AG08470 (cell line): ENCODE measurements around a stretch of chr15.

DNA sequence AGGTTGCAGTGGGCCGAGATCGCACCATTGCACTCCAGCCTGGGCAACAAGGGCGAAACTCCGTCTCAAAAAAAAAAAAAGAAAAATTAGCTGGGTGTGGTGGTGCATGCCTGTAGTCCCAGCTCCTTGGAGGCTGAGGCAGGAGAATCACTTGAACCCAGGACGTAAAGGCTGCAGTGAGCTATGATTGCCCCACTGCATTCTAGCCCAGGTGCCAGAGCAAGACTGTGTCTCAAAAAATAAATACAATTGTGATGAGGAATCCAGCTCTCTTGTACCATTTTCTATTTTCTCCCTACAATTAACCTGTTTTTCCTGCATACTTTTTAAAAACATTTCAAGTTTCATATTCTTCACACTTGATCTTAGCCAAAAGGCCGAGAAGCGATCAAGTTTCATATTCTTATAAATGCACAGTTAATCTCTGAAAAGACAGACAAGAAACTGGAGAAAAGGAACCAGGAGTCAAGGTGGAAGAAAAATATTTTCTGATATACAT lies 20.5 kb downstream of the SEC11A start:
- RRBS, result no CpG with 5 or more reads among the region's 7 CpGs

- RRBS, result no CpG with 5 or more reads among the region's 3 CpGs
Measured at GRCh38 chr15:84773605-84774155, 25.3 kb downstream of the ZNF592 start.

DNA sequence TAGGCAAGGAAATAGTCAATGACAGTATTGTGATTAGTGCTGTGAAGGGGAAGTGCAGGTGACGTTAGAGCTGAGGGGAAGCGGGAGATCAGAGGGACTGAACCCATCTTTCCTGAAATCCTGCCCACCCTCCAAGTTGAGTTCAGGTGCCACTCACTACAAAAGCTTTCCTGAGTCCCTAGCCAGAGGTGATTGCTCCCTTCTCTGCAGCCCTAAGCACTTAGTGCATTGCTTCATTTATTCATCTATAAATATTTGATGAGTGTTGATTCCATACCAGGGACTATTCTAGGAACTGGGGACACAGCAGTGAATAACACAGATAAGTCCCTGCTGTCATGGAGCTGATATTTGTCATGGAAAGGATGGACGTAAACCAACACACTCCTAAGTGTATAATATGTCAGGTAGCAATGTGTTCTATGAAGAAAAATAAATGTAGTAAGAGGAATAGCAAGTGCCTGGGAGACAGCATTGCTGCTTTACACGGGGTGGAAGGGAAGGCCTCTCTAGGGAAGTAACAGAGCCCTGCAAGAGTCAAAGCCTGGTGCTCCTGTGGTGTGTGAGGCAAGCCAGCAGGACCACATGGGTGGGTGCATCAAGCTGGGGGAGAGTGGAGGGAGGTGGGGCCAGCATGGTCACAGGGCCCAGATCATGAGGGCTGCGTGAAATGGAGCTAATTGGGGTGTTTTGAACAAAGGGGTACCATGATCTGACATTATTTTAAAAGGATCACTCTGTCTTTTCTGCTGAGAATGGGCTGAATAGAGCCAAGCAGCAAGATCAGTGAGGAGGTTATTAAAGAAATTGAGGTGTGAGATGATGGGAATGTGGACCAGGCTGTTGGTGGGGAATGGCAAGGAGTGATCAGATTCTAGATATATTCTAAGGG lies 18.7 kb downstream of the ALPK3 start:
- RRBS, result no CpG with 5 or more reads among the region's 5 CpGs

- RRBS, result no CpG with 5 or more reads among the region's 7 CpGs
Measured at GRCh38 chr15:85034121-85034510, 52.5 kb downstream of the PDE8A start.

GRCh38 chr15:85114277-85115144 lies 132.9 kb downstream of the PDE8A start:
- RRBS, result no CpG with 5 or more reads among the region's 6 CpGs

DNA sequence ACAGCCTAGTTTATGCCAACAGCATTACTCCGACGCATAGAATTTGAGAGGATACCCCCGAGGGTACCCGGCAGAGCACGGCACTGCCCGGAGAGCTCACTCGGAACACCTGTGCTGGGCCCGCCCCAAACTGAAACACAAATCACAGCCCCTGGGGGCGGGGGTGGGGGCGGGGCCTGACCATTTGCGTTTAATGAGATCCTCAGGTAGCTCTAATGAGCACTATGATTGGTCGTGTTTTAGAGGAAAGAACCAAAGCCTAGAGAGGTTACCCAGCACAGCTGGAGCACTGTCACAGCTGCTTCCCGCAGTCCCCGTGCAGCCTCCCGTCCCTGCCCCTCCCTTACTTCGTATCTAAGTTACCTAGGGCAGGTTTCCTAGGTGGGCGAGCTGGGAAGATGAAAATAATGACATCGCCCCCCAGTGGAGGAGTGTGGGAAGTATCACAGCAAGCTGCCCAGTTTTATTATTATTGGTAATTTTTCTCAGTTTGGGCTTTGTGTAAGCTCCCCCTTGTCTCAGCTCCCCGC lies 187.0 kb downstream of the PDE8A start:
- RRBS, result no CpG with 5 or more reads among the region's 19 CpGs

GRCh38 chr15:85234452-85235105 lies 145.8 kb upstream of the AKAP13 start:
- RRBS, result no CpG with 5 or more reads among the region's 55 CpGs

- RRBS, result no CpG with 5 or more reads among the region's 4 CpGs
Measured at GRCh38 chr15:85349034-85349458, 31.4 kb upstream of the AKAP13 start.

- RRBS, result no CpG with 5 or more reads among the region's 6 CpGs
Measured at GRCh38 chr15:85413455-85414011, 33.1 kb downstream of the AKAP13 start.

DNA sequence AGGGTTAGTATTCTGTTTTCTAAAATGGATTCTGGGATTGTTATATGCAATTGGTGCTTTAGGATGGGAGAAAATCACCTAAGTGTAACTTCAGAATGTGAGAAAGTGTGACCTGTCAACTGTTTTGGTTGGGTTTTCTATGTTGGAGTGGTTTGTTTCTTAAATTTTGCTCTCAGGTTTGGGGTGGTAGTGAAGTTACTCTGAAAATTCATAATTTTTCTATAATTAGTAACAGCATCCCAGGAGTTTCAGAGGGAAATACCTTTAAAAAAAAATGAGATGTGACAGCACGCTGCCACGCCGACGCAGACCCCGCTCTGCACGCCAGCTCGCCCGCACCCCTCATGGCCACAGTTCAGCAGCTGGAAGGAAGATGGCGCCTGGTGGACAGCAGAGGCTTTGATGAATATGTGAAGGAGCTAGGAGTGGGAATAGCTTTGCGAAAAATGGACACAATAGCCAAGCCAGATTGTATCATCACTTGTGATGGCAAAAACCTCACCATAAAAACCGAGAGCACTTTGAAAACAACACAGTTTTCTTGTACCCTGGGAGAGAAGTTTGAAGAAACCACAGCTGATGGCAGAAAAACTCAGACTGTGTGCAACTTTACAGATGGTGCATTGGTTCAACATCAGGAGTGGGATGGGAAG lies 34.6 kb downstream of the AKAP13 start:
- RRBS, result no CpG with 5 or more reads among the region's 11 CpGs

GRCh38 chr15:85415536-85416150 lies 35.2 kb downstream of the AKAP13 start:
- RRBS, result no CpG with 5 or more reads among the region's 4 CpGs

- RRBS, result no CpG with 5 or more reads among the region's 4 CpGs
Measured at GRCh38 chr15:85456928-85457382, 76.6 kb downstream of the AKAP13 start.

DNA sequence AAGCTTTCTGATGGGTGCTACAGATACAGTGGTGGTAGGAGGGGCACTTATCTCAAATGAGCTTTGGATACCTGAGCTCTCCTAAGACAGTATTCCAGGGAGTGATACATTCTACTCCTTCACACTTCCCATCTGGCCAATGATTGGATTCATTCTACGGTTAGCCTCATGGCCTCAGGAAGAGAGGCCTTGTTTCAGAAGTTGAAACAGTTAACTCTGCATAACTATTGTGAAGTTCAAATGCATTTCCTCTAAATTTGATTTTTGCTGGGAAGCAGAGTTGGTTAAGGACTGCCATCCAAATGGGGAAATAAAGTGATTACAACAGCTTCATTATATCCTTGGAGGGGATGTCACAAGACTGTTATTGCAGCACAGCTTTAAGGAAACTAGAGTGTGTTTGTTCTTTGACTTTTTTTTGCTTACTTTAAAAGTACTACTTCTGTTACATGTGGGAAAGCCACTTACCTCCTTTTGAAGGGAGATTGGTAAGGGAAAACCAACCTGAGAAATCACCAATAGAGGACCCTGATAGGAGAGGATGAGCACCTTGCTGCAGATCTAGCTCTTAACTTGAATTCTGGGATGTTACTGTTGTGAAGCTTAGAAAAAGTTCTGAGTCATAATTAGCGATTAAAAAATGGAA lies 164.8 kb downstream of the AKAP13 start:
- RRBS, result no CpG with 5 or more reads among the region's 2 CpGs

- RRBS, result no CpG with 5 or more reads among the region's 12 CpGs
Measured at GRCh38 chr15:85581392-85582443, 201.3 kb downstream of the AKAP13 start.

GRCh38 chr15:85583379-85583822 lies 203.0 kb downstream of the AKAP13 start:
- RRBS, result no CpG with 5 or more reads among the region's 5 CpGs

DNA sequence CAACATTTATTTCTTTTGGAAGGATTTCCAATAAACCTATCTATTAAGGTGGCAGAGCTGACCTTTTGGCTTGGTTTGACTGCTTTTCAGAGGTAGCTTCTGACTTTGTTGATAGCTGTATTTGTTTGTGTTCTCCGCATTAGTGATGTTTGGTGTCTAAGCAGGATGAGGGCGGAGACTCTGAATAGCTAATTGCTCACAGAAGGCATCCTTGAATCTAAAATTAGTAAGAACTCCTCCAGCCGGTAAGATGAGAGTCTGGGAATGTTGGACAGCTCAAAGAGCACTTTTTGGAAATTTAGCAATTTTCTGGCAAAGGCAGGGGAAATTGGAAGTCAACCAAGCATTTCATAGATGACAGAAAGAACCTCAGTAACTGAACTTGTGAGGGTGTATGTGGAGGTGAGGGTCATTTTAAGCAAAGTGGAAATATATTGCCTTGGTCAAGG lies 174.0 kb downstream of the KLHL25 start:
- RRBS, result no CpG with 5 or more reads among the region's 3 CpGs

DNA sequence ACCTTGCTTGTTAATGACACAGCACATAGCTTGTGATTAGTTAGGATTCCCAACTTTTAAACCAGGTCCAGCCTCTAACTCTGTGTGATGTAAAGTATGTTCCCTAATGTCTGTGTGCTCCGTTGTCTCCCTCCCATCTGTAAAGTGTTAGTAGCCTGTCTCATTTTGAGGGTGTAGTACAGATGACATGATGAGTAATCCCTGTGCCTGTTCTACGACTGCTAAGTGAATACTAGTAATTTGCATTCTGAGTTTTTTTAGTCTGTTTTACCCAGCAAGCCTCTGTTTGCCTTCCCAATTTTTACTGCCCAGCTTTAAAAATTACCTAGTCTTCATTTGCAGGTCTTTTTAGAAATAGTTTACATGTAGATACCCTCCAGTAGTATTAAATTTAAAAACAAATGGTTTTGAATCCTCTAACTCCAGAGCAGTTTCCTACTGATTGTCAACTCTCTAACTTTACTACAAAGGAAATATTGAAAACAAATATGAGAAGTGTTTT lies 154.6 kb downstream of the KLHL25 start:
- RRBS, result no CpG with 5 or more reads among the region's 2 CpGs

- RRBS, result no CpG with 5 or more reads among the region's 2 CpGs
Measured at GRCh38 chr15:85645544-85646127, 149.1 kb downstream of the KLHL25 start.

DNA sequence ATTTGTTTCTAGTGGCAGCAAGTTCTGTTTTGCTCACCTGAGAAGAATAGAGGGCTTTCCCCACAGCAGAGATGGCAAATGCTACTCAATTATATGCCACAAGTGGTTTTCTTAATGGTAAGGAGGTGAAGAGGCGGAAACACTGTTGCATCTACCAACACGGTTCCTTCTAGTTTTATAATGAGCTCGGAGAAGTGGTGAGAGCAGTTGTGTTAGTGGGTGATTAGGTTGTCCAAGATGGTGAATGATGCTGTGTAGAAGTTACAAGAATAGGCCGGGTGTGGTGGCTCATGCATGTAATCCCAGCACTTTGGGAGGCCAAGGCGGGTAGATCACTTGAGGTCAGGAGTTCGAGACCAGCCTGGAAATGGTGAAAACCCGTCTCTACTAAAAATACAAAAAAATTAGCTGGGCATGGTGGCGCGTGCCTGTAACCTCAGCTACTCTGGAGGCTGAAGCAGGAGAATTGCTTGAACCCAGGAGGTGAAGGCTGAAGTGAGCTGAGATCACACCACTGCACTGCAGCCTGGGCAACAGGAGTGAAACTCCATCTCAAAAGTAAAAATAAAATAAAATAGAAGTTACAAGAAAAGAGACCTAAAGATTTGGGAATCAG lies 147.8 kb downstream of the KLHL25 start:
- RRBS, result no CpG with 5 or more reads among the region's 9 CpGs

- RRBS, result no CpG with 5 or more reads among the region's 7 CpGs
Measured at GRCh38 chr15:85702218-85702876, 92.4 kb downstream of the KLHL25 start.